Stomach (tissue), 7 donors: ENCODE measurements around a stretch of chr10.

DNA sequence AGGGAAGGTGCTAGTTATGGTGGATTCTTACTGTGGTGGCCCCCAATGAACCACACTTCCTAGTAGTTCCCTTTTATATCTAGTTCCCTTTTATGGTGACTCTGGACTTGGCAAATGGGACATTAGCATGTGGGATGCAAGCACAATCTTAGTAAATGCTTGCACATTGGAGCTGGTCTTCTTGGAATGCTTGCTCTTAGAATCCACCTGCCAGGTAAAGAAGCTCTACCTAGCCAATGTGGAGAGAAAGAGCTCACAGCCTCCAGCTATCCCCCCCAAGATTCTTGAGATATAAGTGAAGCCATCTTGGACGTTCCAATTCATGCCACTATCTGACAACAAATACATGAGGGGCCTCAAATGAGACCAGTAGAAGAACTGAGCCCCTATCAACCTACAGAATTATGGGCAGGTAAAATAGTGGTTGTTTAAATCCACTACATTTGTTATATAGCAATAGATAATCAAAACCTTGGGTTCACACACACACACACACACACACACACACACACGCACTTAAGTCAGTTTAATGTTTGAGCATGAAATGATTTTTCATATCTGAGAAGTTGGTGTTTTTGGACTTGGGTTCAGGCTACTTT, 430.4 kb downstream of the LRMDA start:
- PRO-cap = no peak
- RAMPAGE, long total RNA, 5 experiments = start-site peak on the plus strand in 1 of 5 experiments, centred at position 165 of the sequence, 6 reads per replicate
- RRBS = no CpG with 5 or more reads among the region's 2 CpGs

DNA sequence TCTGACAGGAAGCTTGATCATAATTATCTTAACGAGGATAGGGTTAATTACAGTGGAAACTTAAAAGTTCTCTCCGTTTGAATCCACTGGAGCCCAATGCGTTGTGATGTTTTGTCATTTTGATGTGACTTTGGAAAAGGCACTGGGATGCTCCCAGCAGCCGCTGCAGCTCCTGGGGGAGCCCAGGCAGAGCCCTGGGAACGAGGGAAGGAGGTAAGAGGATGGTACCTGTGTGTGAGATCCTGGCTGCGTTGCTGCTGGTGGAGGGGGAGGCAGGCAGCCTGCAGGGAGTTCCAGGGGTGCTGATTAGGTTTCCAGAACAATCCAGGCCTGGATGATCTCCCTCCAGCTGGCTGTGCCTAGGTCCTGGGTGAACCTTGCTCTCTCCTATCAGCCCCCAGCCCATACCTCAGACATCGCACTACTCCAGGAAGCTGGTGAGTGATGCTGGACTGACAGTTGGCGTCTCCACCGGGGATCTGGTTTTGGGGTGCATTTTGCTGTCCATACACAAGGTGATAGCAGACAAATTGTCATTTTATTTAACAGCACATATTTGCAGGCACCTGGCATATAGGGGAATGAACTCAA, 601.1 kb downstream of the LRMDA start:
- PRO-cap = no peak
- RAMPAGE, long total RNA, 5 experiments = no peak in any of the 5 experiments
- RRBS = no CpG with 5 or more reads among the region's 9 CpGs

GRCh38 chr10:76139910-76140670, 708.7 kb downstream of the LRMDA start:
- PRO-cap = no peak
- RAMPAGE, long total RNA, 5 experiments = no peak in any of the 5 experiments
- RRBS = no CpG with 5 or more reads among the region's 3 CpGs

- PRO-cap = no peak
- RAMPAGE, long total RNA, 5 experiments = no peak in any of the 5 experiments
- RRBS = no CpG with 5 or more reads among the region's 11 CpGs
These were observed 1012.9 kb downstream of the LRMDA start for GRCh38 chr10:76443970-76445043.

GRCh38 chr10:76885811-76886645, 751.6 kb downstream of the KCNMA1 start:
- PRO-cap = no peak
- RAMPAGE, long total RNA, 5 experiments = start-site peak on the minus strand in 1 of 5 experiments, at chr10:76886190-76886366 at its widest, 20 reads per replicate
- RRBS = no CpG with 5 or more reads among the region's 4 CpGs

GRCh38 chr10:77163877-77164586, 473.6 kb downstream of the KCNMA1 start:
- PRO-cap = no peak
- RAMPAGE, long total RNA, 5 experiments = no peak in any of the 5 experiments
- RRBS = no CpG with 5 or more reads among the region's 4 CpGs

- PRO-cap = no peak
- RAMPAGE, long total RNA, 5 experiments = no peak in any of the 5 experiments
- RRBS = no CpG with 5 or more reads among the region's 13 CpGs
These were observed 471.8 kb downstream of the KCNMA1 start for GRCh38 chr10:77165645-77166328.

DNA sequence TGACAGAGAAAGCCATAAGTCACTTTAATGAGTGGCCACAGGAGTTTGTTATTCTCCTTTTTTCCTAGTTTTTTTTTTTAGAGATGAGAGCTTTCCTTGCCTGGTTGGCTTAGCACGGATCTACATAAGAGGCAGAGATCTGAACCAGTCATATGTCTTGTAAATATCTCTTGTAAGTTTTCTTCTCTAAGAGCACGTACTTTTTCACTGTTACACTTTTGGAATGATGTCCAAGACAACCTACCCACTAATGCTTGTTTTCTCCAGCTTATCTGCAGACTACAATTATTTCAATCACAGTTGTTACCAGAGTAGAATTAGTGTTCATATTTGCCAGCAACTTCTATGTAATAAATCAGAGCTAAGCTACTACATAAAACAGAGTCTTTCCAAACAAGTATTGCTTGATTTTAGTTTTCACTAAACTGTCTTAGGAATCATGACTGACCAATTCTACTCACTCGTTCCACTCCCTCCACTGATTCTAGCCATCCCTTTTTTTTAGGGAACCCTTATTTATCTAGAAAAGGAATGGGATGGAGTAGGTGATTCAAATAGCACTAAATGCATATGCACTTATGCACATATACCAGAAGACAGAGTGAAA, 444.5 kb downstream of the KCNMA1 start:
- PRO-cap = no peak
- RAMPAGE, long total RNA, 5 experiments = no peak in any of the 5 experiments
- RRBS = no CpG with 5 or more reads among the region's 3 CpGs

DNA sequence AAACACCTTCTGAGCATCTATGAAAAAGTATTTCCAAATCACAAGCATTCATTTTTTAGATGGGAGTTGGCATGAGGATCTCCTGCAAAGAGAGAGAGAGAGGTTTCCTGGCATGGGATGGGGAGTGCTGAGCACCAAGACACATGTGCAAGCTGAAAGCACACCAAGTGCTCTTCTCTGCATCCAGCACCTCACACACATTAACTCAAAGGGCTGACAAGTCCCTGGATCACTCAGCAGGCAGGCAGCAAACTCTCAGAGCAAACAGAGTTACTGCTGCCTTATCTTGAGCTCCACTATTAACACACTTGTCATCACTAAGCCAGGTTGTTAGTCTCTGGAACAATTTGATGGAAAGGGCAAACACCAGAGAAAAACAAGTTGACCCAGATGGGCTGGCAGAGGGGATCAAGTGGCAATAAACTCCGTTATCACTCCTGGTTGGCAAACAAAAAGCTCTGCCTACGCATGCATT, 350.0 kb downstream of the KCNMA1 start:
- PRO-cap = no peak
- RAMPAGE, long total RNA, 5 experiments = no peak in any of the 5 experiments
- RRBS = no CpG with 5 or more reads among the region's 2 CpGs

GRCh38 chr10:77513669-77514608, 123.7 kb downstream of the KCNMA1 start:
- PRO-cap = no peak
- RAMPAGE, long total RNA, 5 experiments = no peak in any of the 5 experiments
- RRBS = no CpG with 5 or more reads among the region's 18 CpGs

- PRO-cap = no peak
- RAMPAGE, long total RNA, 5 experiments = no peak in any of the 5 experiments
- RRBS = no CpG with 5 or more reads among the region's 8 CpGs
These were observed 51.6 kb downstream of the KCNMA1 start for GRCh38 chr10:77585711-77586697.

DNA sequence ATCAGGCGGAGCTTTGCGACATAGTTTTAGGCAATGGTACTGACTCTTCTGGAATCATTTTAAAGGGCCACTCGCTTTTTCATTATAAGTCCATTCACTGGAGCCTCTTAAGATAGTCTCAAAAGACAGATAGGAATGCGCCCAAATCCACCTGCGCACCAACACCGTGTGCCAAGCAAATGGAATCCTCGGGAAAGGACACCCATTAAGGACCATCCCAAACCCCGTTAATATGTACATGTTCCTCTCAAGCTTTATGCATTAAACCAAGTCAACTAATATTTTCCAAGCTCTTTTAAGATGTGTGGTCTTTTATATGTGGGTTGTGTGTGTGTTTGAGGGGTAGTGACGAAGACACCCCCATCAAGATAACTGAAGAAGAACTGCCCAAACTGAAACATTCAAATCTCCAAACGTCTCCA, 38.0 kb downstream of the DLG5 start:
- PRO-cap = no peak
- RAMPAGE, long total RNA, 5 experiments = no peak in any of the 5 experiments
- RRBS = no CpG with 5 or more reads among the region's 10 CpGs

- PRO-cap = no peak
- RAMPAGE, long total RNA, 5 experiments = no peak in any of the 5 experiments
- RRBS = 45% methylated on average over 1 of the region's 17 CpGs
These were observed 24.6 kb downstream of the DLG5 start for GRCh38 chr10:77901719-77902592.

DNA sequence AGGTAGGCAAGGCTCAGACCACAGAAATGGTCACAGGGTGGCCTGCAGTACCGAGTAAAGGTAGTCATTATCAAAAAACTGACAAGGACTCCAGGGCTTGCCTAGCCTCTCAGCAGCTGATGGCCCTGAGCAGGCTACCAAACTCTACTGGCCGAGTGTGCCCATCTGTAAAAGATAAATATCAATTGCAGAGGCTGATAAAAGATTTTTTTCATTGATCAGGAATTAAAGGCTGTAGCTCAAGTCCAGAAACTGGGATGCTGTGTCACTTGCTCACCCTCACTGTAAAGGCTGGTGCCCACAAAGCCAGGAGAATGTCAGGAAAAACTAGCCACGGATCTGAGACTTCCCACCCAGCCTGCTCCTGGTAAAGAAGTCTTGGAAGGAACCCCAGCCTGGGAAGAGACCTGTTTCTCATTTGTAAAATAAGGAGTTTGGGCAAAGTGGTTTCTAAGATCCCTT, 16.3 kb downstream of the DLG5 start:
- PRO-cap = no peak
- RAMPAGE, long total RNA, 5 experiments = no peak in any of the 5 experiments
- RRBS = no CpG with 5 or more reads among the region's 3 CpGs

DNA sequence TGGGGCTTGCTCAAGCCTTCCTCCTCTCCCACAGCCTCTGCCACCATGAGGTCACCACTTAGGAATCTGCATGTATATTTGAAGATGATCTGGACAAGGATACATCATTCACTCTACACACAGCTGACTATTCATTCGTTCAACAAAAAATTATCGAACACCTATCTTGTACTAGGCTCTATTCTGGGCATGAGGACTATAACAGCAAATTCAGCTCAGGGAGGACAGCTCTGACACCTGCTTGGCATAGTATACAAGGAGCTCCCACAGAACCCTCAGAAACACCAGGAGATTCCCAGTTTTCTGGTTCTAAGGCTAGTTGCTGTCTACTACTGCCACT, 6.7 kb downstream of the DLG5 start:
- PRO-cap = no peak
- RAMPAGE, long total RNA, 5 experiments = no peak in any of the 5 experiments
- RRBS = no CpG with 5 or more reads among the region's 2 CpGs

- PRO-cap = no peak
- RAMPAGE, long total RNA, 5 experiments = no peak in any of the 5 experiments
- RRBS = no CpG with 5 or more reads among the region's 13 CpGs
These were observed 22.6 kb upstream of the DLG5 start for GRCh38 chr10:77948941-77949668.

GRCh38 chr10:78312209-78312837, 278.7 kb downstream of the RPS24 start:
- PRO-cap = no peak
- RAMPAGE, long total RNA, 5 experiments = no peak in any of the 5 experiments
- RRBS = no CpG with 5 or more reads among the region's 7 CpGs

GRCh38 chr10:78689207-78689665, 379.5 kb upstream of the ZMIZ1 start:
- PRO-cap = no peak
- RAMPAGE, long total RNA, 5 experiments = no peak in any of the 5 experiments
- RRBS = no CpG with 5 or more reads among the region's 9 CpGs

GRCh38 chr10:78774632-78774922, 294.2 kb upstream of the ZMIZ1 start:
- PRO-cap = no peak
- RAMPAGE, long total RNA, 5 experiments = no peak in any of the 5 experiments
- RRBS = no CpG with 5 or more reads among the region's 4 CpGs

DNA sequence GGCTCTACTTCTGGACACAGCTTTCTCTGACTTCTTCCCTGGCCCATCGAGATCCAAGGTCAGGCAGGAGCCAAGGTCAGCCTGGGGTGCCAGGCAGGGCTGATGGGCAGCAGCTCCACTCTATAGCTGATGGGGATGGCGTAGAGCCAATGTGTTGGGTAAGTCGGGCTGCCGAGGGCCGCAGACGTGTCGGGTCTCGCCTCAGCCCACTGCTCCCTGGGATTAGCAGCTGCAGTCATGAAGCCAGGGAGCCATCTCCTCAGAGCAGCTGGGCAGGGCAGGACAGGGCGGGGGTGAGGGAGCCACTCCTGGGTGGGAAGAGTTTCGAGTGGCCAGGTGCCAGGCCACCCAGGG, 117.8 kb upstream of the ZMIZ1 start:
- PRO-cap = no peak
- RAMPAGE, long total RNA, 5 experiments = no peak in any of the 5 experiments
- RRBS = no CpG with 5 or more reads among the region's 10 CpGs